SEM (cell line): ENCODE measurements around the genes RPS6KL1, JDP2 and BATF.

DNA sequence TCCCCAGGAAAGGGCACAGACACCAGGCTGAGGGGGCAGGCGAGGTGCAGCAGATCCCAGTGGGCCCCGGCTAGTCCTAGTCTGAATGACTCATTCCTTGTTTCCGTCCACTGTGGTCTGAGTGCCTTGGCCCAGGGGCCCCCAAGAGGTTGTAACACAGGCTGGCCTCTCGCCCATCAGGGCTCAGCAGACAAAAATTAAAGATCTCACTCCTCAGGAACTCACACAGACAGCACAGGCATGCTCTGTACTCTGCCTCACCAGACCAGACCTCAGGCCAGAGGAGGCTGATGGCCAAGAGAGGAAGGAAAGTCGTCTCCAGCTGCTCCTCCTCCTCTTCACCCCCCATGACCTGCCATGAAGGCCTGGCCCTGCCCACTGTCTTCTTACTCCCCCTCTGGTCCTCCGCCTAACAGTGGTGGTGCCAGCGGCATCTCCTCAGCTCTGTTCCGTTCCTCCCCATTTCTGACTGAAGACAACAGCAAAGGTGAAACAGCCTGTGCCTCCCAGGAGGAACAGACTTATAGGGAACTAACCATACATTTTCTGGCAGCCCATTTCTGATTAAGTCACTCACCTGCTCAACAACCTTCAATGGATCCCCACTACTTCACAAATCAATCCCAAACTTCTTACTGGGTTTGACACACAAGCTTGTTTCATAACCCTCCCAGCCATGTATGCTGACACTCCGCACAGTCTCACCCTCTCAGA is 7.8 kb upstream of the LTBP2 start:
- PRO-cap, result no peak

GRCh38 chr14:74620535-74620734 is 8.4 kb upstream of the LTBP2 start:
- PRO-cap, result no peak

DNA sequence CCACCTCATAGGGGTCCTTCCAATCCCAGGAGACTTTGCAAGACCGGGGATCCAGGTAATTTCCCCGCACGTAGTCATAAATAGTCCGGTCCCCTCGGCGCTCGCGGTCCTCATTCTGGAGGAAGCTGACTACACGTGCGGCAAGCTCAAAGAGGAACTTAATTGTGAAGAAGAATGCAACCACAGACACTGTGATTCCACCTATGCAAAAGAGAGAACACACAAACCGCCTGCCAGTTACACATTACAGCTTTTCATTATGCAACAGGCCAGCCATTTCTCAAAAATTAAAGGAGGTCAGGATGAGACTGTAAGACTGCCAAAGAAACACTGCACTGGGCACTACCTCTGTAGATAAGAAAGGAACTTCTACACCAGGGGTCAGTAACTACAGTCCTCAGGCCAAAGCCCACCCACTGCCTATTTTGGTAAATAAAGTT is 28.4 kb downstream of the AREL1 start:
- PRO-cap, result no peak

DNA sequence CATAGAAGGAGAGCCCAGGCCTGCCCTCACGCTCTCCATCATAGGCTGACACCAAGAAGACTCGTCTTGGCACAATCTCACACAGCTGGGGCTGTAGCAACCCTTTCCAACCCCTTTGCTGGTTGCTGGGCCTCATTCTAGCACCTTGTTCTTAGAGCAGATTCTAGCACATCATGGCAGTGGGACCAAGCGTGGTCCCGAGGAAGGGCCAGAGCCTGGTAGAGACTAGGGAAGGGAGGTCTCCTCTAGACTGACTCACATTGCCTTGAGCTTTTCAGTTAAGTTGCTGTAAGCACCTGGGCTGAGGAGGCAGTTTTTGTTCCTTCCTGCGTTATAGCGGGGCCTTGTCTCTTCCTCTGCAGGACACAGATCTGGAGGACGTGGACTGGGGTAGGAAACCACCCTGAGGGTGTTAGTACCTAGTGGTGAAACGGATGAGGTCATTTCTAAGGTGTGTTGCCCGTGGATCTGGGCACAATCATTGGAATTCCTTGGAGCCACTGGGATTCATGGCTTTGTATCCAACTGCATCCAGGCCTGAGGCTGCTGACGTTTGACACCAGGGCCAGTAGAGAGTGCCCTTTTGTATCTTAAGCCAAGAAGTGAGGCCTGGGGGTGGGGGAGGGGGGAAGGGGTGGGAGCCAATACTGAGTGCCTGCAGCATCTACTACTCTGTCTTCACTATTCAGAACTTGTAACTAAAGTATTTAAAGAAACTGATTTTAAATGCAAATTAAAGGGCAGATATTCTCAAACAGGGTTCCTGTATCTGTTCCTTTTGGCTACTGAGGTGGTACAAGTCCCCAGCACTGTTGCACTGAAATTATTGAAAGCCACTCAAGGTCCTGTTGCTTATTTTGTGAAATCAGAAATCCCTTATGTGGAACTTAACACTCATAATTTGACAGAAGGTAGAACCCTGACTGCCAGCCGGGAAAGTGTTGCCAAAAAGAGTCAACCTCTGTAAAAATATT is 19.8 kb downstream of the RPS6KL1 start:
- PRO-cap, result no peak

GRCh38 chr14:74923001-74923639 is at the start of gene RPS6KL1:
Gene RPS6KL1, minus strand, starts transcription at chr14:74923260.
- PRO-cap, result bidirectional peak, plus-strand start at chr14:74923485, minus-strand start at chr14:74923282

DNA sequence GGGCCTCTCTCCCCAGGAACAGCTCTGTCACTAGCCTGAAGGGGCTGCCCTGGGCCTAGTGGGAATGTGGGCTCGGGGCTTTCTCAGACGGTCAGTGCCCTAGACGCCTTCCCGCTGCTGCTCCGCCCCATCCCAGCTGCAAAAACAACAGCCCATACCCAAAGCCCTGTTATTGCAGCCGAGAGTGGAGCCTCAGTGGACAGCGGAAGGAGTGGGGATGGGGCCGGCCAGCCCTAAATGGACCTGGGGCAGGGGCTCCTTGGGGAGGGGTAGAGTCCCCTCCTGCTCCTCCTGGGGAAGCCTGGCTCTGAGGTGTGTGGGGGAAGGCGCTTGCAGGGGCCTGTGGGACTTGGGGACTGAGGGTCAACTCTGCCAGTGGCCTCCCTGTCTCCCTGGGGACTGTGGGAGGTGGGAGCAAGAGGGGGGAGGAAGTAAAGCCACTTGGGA is 18.1 kb upstream of the EIF2B2 start:
- PRO-cap, result no peak

DNA sequence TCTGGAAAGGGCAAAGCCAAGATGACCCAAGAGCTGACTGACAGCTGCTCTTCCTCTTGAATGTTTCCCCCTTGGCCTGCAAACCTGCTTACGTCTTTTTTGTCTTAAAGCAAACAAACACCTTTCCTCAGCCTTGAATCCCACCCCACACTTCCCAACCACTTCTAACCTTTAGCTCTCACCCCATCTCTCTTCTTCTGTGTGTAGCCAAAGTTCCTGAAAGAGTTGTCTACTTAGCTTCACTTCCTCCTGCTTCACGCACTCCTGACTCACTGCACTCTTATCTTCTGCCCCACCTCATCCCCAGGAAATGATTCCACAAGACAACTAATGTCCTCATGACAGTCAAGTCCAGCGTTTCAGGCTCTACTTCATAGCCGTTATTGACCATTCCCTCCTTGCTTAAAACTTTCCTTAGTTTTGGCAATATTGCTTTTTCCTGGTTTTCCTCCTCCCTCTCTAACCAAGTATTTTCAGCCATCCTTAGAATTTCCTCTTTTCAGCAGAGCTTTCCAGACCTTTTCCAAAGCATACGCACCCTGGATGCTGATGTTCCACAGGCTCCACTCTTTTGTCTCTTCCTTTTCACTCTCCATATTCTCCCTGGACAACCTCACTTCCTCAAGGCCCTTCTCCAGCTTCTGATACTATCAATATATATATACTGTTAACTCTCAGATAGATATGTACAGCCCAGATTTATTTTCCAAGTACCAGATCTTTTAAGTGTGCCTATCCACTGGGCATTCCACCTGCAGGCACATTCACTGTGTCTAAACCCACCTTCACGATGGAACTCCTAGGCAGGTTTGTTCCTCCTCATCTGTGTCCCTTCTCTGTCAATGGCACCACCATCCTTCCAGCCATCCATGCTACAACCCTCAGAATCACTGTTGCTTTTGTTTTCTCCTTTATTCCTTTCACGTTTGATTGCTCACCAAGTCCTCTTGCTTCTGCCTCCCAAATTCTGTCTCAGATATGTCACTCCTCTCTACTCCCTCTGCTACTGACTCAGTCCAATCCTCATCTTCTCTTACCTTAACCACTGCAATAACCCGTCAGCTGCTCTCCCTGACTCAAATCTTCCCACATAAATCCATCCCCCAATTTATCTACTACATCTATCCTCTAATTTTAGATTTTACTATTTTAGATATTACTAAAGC is 22.7 kb downstream of the EIF2B2 start:
- PRO-cap, result no peak

DNA sequence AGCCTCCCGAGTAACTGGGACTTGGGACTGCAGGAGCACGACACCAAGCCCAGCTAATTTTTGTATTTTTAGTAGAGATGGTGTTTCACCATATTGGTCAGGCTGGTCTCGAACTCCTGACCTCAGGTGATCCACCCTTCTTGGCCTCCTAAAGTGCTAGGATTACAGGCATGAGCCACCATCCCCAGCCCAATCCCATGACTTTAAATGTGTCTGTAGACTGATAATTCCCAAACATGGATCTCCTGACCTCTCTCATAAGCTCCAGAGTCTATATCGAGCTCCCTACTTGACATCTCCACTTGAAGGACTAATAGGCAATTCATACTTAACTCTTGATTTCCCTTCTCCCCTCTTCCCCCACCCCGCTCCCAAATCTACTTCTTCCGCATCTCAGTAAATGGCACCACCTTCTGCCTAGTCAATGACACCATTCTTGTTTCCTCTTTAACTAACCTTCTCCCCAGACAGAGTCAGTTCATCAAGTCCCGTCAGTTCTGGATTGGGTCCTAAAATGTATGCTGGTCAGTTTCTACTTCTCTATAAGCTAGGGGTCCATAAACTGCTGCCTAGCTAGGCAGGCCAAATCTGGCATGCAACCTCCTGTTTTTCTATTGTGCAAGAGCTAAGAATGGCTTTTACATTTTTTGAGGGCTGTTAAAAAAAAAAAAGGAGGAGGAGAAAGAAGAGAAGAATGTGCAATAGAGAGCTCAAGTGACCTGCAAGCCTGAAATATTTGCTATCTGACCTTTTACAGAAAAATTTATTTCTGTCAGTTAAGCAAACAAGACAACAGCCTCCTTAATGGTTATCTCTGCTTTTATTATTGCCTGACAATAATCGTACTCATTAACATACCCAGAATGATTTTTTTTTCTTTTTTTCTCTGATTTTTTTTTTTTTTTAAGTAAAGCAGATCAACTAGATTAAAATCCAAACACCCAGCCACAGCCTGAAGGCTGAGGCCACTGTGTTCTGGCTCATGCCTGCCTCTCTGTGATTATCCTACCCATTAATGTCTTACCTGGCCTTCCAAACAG is 6.3 kb upstream of the TMED10 start:
- PRO-cap, result no peak

- PRO-cap, result bidirectional peak, plus-strand start at chr14:75277264, minus-strand start at chr14:75277089; unidirectional peak, minus-strand start at chr14:75277763
Observed at GRCh38 chr14:75277183-75277987, 1.2 kb upstream of the FOS start.

GRCh38 chr14:75285393-75285752 is 6.7 kb downstream of the FOS start:
- PRO-cap, result no peak

DNA sequence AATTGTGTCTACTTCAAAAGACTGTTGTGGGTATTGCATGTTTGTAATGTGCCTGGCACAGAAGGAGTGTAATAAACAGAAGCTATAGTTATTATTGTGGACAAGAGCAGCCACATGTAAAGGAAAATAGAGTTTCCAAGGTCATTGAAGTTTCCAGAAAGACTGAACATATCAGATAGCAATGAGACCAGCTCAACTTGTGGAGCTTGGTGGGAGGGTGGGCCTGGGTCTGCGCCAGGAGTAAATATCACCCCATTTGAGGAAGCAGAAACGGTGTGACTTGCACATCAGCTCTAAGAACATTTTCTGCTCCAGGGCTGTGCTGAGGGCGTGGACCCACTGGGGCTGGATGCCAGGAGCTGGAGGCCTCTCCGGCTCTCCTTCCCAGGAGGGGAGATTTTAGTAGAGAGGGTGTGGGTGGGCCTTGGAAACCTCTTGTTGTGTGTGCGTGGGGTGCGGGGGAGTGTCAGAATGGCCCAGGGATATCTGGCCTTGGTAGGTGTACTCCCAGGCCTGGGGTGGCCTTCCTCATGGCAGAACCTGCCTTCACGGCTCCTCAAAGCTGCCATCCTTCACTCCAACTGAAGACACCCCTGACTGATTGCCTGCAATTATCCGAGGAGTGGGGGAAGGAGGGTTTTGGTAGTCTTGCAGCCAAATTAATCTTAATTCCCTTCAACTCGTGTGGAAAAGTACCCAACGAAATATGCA is 19.9 kb downstream of the FOS start:
- PRO-cap, result no peak

GRCh38 chr14:75299128-75299377 is 20.4 kb downstream of the FOS start:
- PRO-cap, result unidirectional peak, plus-strand start at chr14:75299261

- PRO-cap, result bidirectional peak, plus-strand start at chr14:75302036, minus-strand start at chr14:75301903
Observed at GRCh38 chr14:75301700-75302342, 23.2 kb downstream of the FOS start.

- PRO-cap, result bidirectional peak, plus-strand start at chr14:75428032, minus-strand start at chr14:75427932
Observed at GRCh38 chr14:75427564-75428168, at the start of gene JDP2. Gene JDP2, plus strand, starts transcription at chr14:75428022.

DNA sequence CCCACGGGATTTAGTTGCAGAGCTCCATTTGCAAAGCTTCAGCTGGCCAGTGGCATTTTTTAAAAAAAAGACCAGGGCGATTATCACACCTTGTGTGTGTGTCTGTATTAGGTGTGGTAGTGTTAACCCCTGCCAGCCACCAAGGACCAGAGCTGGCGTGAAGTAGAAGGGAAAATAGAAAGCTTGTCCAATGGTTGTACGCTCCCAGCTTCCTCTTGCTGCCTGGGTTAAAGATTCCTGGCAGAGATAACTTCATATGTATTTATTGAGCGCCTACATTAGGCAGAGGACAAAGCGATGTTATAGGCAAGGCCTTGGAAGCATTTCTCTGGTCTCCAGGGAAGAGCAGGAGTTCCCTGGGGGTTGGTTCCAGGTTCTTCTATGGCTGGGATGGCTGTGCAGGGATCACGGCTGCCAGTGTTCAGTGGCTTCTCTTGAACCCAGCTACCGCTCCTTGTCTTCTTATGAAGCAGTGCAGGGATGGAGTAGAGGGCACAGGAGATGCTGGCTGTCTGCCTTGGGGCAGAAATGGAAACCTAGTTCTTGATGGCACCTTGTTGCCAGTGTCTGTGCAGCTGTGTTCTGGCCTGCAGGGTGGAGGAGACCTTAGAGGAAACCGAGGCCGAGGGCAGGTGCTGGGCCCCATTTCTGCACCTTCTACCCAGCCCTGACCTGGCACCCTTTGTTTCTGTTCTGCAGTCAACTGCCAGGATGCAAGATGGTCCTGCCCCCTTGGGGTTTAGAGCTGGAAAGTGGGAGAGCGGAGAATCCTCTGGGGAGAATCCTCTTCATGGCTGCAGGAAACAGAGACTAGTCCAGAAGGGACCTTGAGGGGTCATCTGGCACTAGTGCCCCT is 3.4 kb downstream of the JDP2 start:
- PRO-cap, result no peak

DNA sequence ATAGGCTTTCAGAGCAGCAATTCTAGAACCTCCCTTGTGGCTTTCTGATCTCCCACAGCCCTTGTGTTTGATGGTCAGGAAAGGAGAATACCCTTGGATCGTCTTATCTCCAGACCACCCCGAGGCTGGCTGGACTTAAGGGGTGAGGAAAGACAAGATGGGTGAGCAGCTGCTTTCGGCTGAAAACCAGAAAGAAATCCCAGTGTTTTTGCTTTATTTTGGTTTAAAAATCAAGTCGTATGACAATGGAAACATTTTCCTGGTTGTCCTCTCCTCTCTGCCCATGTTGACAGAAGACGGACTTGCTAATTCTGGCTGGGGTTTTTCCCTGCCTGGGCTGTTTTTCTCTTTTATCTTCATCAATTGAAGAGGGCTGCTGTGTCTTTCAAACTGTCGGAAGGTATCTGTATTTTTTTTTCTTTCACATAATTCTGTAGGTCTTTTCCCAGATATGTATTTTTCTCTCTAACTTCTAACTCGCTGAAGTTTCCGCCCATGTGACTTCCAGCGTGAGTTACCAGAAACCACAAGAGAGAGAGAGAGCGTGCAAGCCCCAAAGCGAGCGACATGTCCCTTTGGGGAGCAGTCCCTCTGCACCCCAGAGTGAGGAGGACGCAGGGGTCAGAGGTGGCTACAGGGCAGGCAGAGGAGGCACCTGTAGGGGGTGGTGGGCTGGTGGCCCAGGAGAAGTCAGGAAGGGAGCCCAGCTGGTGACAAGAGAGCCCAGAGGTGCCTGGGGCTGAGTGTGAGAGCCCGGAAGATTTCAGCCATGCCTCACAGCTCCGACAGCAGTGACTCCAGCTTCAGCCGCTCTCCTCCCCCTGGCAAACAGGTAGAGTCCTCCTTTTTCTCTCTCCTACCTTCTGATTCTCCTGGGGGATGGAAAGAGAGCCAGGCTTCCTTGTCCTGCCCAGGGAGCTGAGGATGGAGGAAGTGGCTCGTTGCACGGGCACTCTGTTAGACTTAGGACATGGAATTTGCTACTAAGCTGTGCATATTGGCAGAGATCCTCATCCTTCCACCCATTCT is at the start of gene BATF:
BATF (plus strand) TSS at position 556 of the 1,029 bp plus-strand sequence.
- PRO-cap, result bidirectional peak, plus-strand start at position 601 of the sequence, minus-strand start at position 406 of the sequence

- PRO-cap, result no peak
Observed at GRCh38 chr14:75577422-75578029, 894 bp upstream of the FLVCR2 start.

DNA sequence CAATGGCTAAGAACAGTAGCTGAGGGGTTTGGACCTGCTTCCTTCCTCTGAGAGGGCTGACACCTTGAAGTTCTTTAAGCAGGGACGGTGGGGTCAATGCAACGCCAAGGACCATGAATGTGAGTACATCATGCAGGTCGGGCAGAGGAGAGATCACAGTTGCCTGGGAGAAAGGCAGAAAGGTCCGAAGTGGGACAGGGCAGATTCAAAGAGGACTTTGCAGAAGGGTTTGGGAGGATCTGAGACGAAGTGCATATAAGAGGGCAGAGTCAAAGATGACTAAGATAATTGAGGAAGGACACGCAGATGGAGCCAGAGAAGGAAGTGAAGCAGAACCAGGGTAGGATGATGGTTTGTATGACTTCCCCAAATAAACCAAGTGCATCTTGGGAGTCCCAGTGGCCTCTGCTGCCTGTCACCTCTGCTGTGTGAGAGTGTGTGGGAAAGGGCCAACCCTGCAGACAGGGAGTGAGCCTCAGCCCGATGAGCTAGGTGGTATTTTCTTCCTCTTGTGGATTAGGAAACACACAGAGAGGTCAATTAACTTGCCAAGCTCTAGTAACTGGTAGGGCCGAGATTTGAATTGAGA is 36.7 kb downstream of the FLVCR2 start:
- PRO-cap, result no peak

DNA sequence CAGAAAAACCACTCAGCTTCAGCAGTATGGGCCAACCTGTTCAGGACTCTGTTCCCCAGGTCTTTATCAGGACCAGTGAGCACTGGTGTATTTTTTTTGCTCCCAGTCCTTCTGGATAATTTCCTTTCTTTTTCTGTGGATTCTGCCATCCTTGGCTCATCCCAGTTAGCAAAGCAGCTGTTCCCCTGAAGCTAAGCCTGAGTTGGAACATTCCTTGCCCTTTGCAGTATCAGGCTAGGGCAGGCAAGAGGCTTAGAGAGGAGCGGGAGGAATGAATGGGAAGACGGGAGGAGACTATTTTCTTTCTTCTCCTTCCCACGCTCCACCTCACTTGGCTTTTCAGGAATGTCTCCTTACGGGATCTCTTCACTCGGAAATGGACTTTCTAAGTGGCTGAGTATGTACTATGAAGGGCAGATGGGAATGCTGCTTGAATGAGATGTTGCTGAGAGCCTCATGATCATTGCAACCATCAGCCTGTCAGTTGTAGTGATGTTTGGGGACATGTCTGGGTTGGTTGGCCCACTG is 29.2 kb downstream of the ERG28 start:
- PRO-cap, result no peak

GRCh38 chr14:75634824-75635360 is 25.8 kb downstream of the ERG28 start:
- PRO-cap, result no peak